ENCODE measurements around a stretch of chr1.

- CAGE, long polyA plus RNA: no peak
- RRBS: no CpG with 5 or more reads among the region's 5 CpGs
Measured at GRCh38 chr1:113869610-113869991, 17.8 kb downstream of the BCL2L15 start.

GRCh38 chr1:113974970-113975603 is 4.2 kb upstream of the OLFML3 start:
- CAGE, long polyA plus RNA: no peak
- RRBS: no CpG with 5 or more reads among the region's 4 CpGs

DNA sequence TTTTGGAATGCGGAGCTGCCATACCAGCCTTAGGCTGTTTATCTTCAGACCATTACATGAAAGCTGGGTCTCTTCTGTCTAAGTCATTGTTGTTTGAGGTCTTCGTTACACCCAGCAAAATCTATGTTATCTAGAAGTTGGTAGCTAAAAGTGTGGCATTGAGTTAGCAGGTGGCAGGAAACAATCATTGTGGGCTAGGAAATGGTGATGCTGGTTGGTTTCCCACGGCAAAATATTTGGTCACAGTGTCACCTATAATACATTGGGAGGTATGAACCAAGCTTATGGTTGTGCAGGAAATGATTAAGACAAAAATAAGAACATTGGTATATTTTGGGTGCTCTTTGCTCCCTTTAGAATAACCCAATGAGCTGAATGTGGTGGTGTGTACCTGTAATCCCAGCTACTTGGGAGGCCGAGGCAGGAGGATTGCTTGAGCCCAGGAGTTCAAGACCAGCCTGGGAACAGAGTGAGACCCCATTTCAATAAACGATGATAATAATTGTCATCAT is 169.7 kb downstream of the TRIM33 start:
- CAGE, long polyA plus RNA: no peak
- RRBS: no CpG with 5 or more reads among the region's 5 CpGs

DNA sequence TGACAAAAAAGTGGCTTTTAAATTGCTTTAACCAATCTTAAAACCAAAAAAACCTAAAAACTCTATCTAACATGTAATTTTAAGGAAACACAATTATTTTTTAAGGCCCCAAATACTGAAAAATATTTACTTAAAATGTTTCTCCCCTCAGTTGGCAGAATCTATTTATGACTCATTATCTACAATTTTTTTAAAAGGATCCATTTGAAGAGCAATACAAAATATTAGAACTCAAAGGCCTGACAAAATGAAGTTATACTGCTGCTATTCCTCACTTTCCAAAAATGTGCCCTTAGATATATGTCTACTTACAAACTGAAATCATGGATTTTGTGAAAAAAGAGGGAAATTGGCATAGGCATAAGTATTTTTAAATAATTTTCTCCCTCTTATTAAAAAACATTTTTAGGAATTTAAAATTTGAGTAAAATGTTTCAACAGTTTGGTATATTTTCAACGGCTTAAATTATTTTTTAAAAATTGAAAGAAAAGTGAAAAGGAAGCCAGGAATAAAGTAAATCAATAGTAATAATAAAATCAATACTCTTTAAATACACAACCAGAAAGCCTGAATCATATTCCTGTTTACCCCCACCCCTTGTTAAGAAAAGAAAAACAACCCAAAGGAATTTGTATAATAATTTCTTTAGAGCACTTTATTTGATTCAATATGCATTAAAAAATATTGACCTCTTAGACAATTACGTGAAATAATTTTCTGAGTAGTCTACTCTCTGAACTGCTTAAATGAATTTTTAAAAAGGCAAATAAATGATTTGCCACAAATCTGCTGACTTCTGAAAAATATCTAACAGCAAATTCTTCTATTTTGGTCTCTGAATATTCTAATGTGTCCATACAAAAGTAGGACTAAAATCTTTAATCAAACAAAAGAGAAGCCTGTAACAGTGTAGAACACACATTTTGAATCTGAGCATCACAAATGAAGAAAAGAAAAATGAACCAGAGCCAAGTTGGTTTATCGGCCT is 115.4 kb downstream of the TRIM33 start:
- CAGE, long polyA plus RNA: no peak
- RRBS: no CpG with 5 or more reads among the region's 3 CpGs

DNA sequence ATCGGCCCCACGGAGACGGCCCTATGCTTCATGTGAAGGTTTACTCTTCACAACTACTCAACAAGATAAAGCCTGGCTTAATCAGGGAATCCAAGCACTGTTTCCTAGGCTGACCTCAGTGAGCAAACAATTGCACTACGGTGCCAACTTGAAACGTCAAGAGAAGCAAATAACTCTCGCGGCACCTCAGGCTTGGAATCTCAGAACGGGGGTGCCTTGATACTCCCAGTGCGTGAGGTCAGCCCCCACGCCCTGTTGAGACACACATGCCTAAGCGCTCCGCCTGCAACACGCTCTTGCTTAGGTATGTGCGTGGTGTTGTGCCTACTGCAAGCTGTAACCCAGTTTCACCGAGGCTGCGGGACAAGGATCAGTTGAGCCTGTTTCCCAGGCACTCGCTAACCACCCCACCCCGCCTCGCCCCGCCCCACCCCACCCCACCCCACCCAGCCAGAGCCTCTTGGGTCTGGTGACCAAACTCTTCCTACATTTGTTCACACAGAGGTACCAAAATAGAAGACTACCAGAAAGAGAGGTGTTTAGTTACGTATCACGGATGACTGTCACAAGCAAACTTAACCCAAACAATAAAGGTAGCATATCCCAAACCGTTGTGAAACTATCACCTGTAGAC is 615 bp upstream of the DENND2C start:
- CAGE, long polyA plus RNA: no peak
- RRBS: no CpG with 5 or more reads among the region's 23 CpGs

GRCh38 chr1:114727515-114728276 is 11.1 kb upstream of the NRAS start:
- CAGE, long polyA plus RNA: no peak
- RRBS: no CpG with 5 or more reads among the region's 8 CpGs

DNA sequence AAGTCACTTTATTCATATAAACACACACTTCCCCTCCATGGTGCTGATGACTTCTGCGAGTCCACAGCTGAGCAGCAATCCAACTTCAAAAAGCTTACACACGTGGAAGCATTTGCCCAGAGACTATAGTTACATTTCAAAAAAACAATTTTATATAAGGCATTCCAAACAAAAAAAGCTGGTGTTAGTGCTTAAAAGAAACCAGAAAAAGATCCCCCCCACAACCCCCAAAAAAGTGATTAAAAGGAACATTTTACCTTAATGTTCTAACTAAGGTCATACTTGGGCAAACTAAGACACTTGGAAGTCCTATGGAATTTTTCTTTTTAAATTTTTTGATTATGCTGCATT is 20.4 kb upstream of the NRAS start:
- CAGE, long polyA plus RNA: no peak
- RRBS: no CpG with 5 or more reads among the region's 2 CpGs

- CAGE, long polyA plus RNA: no peak
- RRBS: no CpG with 5 or more reads among the region's 6 CpGs
Measured at GRCh38 chr1:115134215-115134653, 44.9 kb upstream of the TSPAN2 start.

DNA sequence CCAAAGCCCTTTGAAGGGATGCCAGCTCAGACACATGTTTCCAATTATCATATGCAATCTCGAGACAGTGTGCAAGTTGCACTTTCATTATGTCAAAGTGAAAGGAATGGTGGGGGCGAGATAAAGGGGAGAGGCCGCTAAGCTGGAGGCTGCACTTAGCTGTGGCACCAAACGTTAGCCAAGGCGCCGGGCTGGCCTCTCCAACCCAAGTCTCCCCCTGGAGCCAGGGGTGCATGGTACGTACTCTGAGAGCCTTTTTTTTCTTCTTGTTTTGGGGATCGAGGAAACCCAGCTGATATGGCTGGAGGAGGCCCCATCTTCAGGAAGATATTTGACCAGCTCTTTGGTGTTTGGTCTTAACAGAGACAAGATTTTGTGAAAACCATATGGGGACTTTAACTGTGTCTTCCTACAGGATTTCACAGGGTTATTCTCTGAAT is 57.9 kb downstream of the NGF start:
- CAGE, long polyA plus RNA: no peak
- RRBS: no CpG with 5 or more reads among the region's 8 CpGs

DNA sequence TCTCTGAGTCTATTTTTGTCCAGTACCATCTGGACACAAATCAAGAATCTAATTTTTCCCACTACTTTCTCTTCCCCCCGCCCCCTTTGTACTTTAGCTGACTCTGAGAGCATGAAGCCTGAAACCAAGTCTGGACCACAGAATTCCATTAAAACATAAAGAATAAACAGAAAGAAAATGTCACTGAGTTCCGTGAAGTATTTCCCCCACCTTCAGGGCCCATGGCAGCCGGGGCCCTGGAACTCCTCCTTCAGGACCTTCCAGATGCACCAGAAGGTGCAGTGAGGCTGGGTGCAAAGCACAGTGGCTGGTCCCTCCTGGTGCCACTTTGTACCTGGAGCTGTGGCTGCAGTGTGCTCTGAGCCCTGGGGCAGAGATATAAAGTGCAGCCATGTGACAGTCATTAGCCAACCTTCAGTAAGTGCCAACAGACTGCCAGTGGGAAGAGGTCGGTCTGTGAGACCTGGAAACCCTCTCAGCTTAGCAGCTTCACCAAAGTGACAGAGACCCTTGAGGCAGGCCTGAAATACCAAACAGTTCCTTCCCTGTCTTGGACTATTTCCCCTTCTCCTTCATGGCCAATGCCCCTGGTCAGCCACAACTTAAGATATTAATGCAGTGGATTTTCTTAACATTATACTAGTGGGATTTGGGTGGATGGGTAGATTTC is 26.6 kb upstream of the NGF start:
- CAGE, long polyA plus RNA: no peak
- RRBS: no CpG with 5 or more reads among the region's 4 CpGs

DNA sequence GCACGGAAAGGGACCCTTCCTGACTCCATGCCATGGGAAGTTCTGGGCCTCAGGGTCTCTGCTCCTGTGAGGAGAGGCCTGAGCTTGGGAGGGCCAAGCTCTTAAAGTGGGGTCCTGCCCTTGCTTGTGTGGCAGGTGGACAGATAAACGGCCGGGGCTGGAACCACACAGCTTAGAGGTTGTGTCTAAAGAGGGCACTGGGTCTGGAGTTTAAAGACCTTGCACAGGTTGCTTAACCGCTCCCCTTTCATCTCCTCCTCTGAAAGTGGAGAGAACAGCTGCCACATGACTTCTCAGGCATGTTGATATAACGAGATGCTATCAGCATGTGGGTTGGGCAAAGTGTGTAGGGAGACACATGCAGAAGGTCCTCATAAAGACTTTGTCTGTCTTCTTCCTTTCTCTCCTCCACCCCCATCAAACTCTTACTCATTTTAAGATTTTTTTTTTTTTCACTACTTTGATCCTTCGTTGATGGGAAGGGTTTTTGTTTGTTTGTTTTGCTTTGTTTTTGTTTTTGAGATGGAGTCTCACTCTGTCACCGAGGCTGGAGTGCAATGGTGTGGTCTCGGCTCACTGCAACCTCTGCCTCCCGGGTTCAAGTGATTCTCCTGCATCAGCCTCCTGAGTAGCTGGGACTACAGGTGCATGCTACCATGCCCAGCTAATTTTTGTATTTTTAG is 57.2 kb downstream of the CASQ2 start:
- CAGE, long polyA plus RNA: no peak
- RRBS: no CpG with 5 or more reads among the region's 9 CpGs

DNA sequence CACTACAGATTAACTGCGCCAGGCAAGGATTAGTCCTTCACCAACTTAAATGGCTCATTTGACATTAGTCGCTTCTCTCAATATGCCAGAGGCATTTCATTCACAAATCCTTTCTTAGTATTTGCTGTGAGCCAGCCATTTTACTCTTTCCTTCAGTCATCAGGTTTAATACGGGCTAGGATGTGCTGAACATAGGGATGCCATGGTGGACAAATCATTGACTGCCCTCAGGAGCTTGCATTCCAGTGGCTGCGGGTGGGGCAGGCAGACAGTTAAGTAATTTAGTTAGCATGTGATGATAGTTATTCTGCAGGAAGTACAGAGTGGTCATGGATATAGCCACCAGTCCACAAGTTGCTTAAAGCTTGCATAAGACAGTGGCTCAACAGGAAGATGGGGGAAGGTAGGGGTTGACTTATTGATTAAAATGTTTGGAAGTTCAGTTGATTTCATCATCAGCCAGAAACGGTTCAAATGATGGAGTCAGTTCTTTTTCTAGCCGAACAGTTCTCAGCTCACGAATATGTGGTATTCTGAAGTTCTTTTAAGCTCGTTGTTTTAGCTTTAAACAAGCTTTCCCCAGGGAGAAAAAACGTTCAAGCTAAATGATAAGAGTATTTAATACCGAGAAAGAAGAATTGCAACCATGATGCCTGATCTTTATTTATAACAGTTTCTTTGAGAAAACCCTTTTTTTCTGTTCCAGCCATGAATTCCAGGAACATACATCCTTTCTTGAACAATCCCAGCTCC is 1.3 kb downstream of the SLC22A15 start:
- CAGE, long polyA plus RNA: no peak
- RRBS: no CpG with 5 or more reads among the region's 10 CpGs

DNA sequence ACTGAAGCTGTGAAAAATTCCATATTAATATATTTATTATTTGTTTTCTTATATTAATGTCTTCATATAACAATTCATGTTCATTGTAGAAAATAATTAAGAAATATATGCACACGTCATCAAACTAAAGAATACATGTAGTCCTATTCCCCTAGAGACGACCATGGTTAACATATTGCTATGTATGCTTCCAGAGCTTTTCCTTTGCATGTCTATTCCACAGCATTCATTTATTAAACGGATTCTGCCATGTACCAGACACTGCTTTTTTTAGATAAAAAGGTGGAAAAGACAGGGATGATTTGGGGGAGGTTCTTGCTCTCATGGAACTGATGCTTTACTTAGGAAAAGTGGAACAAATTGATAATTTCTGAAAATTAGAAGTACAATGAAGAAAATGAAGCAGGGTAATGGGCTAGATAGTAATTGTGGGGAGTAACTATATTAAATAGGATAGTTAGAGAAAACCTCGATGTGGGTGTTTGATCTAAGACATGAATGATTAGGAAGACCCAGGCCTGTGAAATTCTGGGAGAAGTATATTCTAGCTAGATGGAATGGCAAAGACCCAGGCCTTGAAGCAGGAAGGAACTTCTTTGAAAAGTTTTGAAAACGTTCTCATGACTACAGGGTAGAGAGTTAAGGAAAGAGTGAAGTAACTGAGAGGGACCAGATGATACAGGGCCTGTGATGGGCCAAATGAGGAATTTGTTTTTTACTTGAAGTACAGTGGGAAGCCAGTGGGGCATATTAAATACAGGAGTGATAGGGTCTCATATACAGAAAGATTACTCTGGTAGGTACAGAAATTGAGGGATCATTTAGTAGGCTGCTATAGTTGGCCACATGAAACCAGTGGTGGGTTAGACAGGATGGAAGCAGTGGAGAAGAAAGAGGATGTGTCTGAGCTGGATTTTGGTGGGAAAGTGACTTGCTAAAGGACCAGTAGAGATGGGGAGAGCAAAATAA is 47.3 kb downstream of the SLC22A15 start:
- CAGE, long polyA plus RNA: no peak
- RRBS: no CpG with 5 or more reads among the region's 5 CpGs

DNA sequence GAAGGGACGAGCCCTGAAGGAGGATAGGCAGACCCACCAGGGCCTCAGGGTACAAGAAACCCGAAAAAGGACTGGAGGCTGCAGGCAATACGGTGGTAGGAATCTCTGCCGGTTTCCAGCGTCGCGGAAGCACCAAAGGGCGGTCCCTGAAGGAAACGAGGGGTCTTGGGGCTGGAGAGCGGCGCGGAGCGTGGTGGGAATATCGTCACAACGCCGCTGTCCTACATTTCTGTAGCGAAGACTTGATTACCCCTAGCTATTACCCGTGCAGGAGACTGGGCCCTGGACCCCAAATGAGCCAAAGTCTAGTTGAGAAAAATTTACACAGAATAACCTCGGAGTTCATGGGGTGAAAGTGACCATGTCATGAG is 1.3 kb downstream of the ATP1A1 start:
- CAGE, long polyA plus RNA: no peak
- RRBS: no CpG with 5 or more reads among the region's 19 CpGs

- CAGE, long polyA plus RNA: no peak
- RRBS: 9% methylated on average over 2 of the region's 4 CpGs
Measured at GRCh38 chr1:116477328-116477906, 93.4 kb downstream of the CD58 start.

DNA sequence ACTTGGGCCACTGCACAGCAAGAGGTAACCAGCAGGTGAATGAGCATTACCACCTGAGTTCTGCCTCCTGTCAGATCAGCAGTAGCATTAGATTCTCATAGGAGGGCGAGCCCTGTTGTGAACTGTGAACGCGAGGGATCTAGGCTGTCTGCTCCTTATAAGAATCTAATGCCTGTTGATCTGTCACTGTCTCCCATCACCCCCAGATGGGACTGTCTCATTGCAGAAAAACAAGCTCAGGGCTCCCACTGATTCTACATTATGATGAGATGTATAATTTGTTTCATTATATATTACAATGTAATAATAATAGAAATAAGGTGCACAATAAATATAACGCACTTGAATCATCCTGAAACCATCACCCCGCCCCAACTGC is 49.3 kb downstream of the CD2 start:
- CAGE, long polyA plus RNA: no peak
- RRBS: no CpG with 5 or more reads among the region's 5 CpGs

DNA sequence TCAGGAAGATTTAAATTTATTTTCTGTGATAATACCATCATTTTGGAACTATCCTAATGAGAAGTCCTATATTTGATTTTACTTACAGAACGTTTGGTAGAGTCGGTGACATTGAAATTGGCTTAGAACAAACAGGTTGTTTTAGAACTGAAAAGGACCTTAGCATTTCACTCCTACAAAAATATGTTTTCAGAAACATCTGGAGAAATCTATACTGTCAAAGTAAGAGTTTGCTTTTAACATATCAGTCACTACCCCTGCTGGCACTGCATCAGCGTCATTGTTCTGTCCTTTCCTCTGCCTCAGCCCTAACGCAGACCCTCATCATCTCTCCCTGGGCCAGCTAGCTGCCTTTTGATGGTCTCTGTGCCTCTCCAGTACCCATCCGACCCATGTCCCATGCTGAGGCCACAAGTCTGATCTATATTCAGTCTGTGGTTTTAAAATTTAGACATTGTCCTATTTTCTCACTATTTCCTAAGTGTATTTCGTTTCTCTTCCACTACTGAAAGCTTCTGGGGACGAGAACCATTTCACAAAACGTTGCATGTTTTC is 53.1 kb downstream of the CD2 start:
- CAGE, long polyA plus RNA: no peak
- RRBS: no CpG with 5 or more reads among the region's 8 CpGs

- CAGE, long polyA plus RNA: no peak
- RRBS: no CpG with 5 or more reads among the region's 12 CpGs
Measured at GRCh38 chr1:116914946-116915770, 5.4 kb downstream of the PTGFRN start.

GRCh38 chr1:116982164-116982954 is 19.2 kb upstream of the CD101 start:
- CAGE, long polyA plus RNA: no peak
- RRBS: 85% methylated on average over 1 of the region's 9 CpGs

- CAGE, long polyA plus RNA: no peak
- RRBS: no CpG with 5 or more reads among the region's 35 CpGs
Measured at GRCh38 chr1:116986704-116987643, 14.6 kb upstream of the CD101 start.